ENCODE data around the genes MYLK and HEG1.

DNA sequence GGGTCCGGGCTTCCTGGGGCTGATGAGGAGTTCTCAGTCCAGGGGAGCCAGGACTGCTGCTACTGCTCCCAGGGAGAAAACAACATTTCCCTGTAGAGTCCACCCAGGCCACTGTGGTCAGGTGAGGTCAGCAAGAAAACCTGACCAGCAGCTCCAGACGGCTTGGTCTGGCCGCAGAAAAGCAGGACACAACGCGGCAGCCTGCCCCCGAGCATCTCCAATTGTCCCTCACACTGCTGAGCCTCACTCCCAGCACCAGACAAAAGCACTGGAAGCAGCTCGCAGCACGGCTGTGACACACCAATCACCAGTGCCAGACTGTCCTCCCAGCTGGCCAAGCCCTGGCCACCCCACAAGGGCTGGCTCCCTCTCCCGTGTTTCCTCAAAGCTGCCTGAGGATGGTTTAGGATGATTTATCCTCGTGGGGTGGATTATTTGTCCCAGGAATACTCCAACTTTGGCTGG is 34.5 kb downstream of the SEMA5B start:
- PRO-cap: no peak
CAGE:
- cytosol, long polyA plus RNA: no peak
- long polyA plus RNA: no peak
- nucleus, long polyA plus RNA: no peak

GRCh38 chr3:123284231-123284631 is 82.5 kb downstream of the SEC22A start:
- PRO-cap: no peak
CAGE:
- cytosol, long polyA plus RNA: no peak
- long polyA plus RNA: no peak
- nucleus, long polyA plus RNA: no peak

DNA sequence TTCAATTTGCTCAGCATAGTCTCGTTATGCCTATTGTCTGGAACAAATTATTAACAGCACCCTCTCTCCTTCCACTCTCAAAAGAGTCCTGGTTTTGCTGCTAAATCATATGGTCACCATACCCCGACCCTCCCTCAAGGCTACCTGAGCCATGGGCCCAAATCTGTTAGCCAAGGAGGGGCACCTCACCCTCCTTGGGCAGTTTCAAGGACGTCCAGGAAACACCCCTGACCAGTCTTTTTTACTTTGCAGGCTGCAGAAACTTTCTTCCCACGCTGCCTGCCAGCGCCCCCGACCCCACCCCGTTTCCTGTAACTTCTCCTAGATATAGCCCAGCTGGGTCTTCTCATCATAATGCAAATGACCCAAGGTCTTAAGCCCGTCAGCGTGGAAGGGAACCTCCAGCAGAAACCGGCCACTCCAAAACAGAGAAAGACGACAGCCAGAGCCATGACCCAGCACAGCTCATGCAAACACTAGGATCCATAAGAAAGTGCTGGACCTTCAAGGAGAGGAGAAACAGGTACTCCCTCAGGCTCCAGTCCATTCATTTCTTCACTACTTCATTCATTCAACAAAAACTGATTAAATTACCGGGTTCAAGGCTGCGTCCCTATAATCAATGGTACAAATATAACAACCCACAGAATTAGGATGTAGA is 62.3 kb downstream of the ADCY5 start:
- PRO-cap: no peak
CAGE:
- cytosol, long polyA plus RNA: no peak
- long polyA plus RNA: no peak
- nucleus, long polyA plus RNA: no peak

DNA sequence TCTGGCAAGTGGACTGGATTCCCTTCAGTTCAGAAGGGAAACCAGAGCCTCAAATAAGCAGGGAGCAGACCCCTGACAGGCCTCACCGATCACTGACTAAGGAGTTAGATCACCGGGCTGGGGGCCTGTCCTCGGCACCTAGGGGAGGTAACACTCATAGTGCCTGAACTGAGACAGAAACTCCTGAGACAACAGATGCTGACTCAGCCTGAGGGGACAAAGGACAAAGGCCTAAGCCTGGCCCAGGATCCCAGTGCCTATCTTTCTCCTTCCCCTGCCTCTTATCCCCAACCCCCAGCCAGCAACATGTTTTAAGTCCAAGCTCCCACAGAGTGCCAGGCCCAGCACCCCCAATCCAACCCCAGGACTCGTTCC is 37.6 kb downstream of the ADCY5 start:
- PRO-cap: no peak
CAGE:
- cytosol, long polyA plus RNA: no peak
- long polyA plus RNA: no peak
- nucleus, long polyA plus RNA: no peak

- PRO-cap: no peak
CAGE:
- cytosol, long polyA plus RNA: no peak
- long polyA plus RNA: no peak
- nucleus, long polyA plus RNA: no peak
Measured at GRCh38 chr3:123450745-123451445, 2.0 kb upstream of the ADCY5 start.

DNA sequence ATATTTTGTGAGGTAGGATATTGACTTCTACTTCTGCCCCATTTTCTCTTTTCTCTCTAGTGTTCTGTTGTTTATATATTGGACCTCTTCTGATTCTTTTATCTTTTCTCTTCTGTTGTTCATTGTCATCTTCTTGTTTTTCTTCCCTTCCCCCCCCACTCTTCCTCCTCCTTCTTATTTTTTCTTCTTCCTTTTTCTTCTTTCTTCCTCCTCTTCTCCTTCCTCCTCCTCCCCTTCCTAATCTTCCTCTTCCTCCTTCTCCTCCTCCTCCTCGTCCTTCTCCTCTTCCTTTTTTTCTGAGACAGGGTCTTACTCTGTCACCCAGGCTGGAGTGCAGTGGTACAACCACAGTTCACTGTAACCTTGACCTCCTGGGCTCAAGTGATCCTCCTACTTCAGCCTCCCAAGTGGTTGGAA is 15.0 kb upstream of the HACD2 start:
- PRO-cap: no peak
CAGE:
- cytosol, long polyA plus RNA: no peak
- long polyA plus RNA: no peak
- nucleus, long polyA plus RNA: no peak

DNA sequence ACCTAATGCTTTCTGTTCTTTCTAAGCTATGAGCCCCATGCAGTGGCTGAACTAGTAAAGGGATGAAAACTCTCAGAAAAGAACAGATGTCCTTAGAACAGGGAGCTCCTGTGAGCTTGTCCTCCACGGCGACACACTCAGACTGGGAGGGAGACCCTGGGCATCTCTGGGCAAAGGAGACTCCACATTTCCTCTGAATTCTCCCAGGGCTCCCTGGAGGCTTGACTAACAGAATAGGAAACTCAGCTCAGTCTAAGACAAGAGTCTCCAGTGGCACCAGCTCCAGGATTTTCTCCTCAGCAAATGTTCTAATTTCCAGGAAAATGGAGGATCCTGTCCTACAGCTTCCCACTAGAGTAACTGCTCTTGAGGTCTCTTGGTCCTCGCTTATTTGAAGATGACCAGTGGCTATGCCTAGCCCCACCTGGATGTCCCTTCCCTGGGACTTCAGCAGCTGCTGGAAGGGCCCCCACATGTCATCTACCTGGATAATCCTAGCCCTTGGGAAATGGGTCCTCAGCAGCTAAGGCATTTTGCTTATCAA is 74.8 kb upstream of the HACD2 start:
- PRO-cap: no peak
CAGE:
- cytosol, long polyA plus RNA: no peak
- long polyA plus RNA: no peak
- nucleus, long polyA plus RNA: no peak

- PRO-cap: no peak
CAGE:
- cytosol, long polyA plus RNA: no peak
- long polyA plus RNA: no peak
- nucleus, long polyA plus RNA: no peak
Measured at GRCh38 chr3:123702105-123702440, 117.2 kb upstream of the HACD2 start.

DNA sequence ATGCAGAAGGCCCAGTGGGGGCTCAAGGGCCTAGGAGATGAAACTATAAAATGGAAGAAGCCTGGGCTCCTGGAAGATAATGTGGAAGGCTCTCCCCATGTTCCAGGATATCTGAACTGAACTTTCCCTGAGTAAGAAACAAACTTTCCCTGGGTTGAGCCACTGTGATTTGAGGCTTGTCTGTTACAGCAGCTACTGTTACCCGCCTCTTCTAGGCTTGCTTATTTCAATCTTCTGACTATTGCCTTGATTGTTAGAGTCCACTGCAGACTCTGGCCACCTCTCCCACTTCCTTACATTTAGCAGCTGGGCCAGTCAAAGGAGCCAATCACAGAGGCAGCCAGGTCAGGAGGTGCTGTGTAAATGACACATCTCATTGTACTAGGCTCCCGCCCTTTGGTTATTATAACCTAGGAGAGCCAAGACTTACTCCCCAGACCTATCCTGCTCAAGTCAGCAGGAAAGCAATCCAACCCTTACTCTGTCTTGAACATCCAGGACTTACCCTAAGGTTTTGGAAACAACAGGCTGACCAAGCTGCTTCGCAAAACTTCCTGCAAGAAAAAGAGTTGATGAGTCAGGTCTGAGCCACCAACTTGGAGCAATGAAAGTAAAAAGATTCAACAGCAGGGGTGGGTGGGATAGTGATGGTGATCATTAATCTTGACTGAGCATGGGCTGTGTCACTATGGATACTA is 144.5 kb downstream of the MYLK start:
- PRO-cap: no peak
CAGE:
- cytosol, long polyA plus RNA: no peak
- long polyA plus RNA: no peak
- nucleus, long polyA plus RNA: no peak

GRCh38 chr3:123883406-123884931 is at the start of gene MYLK:
Gene MYLK, minus strand, starts transcription at chr3:123884332.
- PRO-cap: bidirectional peak, plus-strand start at chr3:123884420, minus-strand start at chr3:123884351
CAGE:
- cytosol, long polyA plus RNA: no peak
- long polyA plus RNA: no peak
- nucleus, long polyA plus RNA: start-site peak on the minus strand at chr3:123884318-123884372, 91 and 423 reads in 2 replicates

GRCh38 chr3:124062391-124063142 is 29.4 kb downstream of the KALRN start:
- PRO-cap: no peak
CAGE:
- cytosol, long polyA plus RNA: no peak
- long polyA plus RNA: no peak
- nucleus, long polyA plus RNA: no peak

GRCh38 chr3:124275485-124275941 is 242.3 kb downstream of the KALRN start:
- PRO-cap: no peak
CAGE:
- cytosol, long polyA plus RNA: no peak
- long polyA plus RNA: no peak
- nucleus, long polyA plus RNA: no peak

GRCh38 chr3:124276069-124276633 is 243.0 kb downstream of the KALRN start:
- PRO-cap: no peak
CAGE:
- cytosol, long polyA plus RNA: no peak
- long polyA plus RNA: no peak
- nucleus, long polyA plus RNA: no peak

DNA sequence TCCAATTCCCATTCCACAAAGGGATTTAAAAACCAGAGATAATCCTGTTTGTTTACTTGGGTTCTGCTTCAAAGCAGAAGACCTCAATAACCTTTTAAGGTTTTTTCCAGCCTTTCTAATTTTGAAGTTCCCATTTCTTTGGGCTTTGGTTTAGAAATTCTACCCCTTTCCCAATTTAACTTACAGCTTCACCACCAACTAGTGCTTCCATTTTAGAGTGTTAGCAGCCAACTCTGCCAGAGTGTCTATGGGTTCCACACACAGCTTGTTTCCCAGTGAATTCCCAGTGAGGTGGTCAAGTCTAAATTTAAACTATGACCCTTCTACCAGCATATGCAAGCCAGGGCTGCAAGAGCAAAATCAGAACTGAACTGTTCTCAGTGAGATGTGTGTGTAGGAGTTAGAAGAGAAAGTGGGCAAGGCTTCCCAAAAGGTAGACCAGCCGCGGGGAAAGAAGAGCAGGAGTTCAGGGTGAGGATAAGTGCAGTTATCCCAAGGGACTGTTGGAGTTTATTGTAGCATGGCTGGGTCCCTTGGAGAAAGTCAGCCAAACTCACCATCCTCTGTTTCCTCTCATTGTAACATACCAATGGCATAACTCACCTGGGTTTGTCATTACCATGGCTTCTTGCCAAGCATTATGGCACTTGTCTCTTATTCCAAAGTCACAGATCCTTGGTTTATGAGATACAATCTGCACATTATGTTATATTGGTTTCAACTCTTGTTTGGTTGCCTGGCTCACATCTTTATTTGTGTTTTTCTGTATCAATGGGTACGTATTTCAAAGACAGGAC is 130.4 kb upstream of the UMPS start:
- PRO-cap: no peak
CAGE:
- cytosol, long polyA plus RNA: no peak
- long polyA plus RNA: no peak
- nucleus, long polyA plus RNA: no peak

- PRO-cap: no peak
CAGE:
- cytosol, long polyA plus RNA: no peak
- long polyA plus RNA: no peak
- nucleus, long polyA plus RNA: no peak
Measured at GRCh38 chr3:124674246-124674807, 55.9 kb upstream of the UMPS start.

DNA sequence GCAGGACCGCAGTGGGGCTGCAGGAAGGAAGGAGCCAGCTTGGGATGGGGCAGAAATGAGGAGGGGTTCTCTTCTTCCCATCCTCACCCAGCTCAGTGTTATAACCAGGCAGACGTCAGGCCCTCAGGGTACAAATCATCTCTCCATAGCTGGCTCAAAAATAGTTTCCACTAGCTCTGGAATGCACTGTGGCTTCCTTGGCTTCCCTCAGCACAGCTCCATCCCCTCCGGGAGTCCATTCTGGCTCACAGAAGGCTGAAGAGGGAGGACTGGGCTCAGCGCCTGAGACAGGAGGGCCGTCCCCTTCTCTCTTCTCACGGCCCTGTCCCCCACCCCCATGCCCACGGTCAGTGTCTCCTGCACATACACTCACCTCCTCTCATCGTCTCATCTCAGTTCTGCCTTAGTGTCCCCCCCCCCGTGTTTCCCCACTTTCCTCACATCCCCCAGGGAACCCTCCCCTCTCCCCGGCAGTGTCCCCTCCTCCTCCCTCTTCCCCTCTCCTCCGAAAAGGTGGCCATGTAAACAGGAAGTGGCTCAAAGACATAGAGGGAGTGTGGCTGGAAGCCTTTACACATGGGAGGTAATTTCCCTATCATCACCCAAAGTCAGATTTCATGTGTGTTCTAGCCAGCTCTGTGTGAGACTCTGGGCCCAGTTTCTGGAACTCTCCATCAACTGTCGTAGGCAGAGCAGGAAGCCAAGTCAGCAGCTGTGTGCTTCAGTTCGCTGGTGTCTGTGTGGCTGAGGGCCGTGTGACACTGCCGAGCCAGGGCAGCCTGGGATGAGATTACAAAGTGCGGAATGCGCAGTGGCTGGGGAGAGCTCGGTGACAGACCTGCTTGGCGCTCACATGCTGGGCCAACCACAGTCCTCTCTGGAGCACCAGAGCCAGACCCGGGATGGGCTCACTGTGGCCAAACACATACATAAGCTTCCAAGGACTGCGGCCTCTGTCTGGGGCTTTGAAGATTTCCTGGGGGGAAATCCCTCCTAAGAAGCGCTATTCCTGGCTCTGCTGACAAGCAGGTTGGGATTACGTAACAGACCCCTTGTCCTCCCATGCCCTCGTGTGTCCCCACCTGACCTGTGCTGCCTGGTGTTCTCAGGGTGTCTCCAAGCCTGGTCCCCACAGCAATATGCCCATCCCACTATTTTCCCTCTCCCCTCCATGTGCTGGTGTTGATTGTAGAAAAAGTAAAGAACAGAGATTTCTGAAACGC is 50.5 kb downstream of the UMPS start:
- PRO-cap: no peak
CAGE:
- cytosol, long polyA plus RNA: no peak
- long polyA plus RNA: no peak
- nucleus, long polyA plus RNA: no peak

- PRO-cap: no peak
CAGE:
- cytosol, long polyA plus RNA: no peak
- long polyA plus RNA: no peak
- nucleus, long polyA plus RNA: no peak
Measured at GRCh38 chr3:124841306-124841941, 45.7 kb downstream of the ITGB5 start.

- PRO-cap: no peak
CAGE:
- cytosol, long polyA plus RNA: no peak
- long polyA plus RNA: no peak
- nucleus, long polyA plus RNA: no peak
Measured at GRCh38 chr3:124885768-124885961, 1.5 kb downstream of the ITGB5 start.

GRCh38 chr3:125012832-125014085 is 42.5 kb downstream of the HEG1 start:
- PRO-cap: no peak
CAGE:
- cytosol, long polyA plus RNA: no peak
- long polyA plus RNA: no peak
- nucleus, long polyA plus RNA: no peak

DNA sequence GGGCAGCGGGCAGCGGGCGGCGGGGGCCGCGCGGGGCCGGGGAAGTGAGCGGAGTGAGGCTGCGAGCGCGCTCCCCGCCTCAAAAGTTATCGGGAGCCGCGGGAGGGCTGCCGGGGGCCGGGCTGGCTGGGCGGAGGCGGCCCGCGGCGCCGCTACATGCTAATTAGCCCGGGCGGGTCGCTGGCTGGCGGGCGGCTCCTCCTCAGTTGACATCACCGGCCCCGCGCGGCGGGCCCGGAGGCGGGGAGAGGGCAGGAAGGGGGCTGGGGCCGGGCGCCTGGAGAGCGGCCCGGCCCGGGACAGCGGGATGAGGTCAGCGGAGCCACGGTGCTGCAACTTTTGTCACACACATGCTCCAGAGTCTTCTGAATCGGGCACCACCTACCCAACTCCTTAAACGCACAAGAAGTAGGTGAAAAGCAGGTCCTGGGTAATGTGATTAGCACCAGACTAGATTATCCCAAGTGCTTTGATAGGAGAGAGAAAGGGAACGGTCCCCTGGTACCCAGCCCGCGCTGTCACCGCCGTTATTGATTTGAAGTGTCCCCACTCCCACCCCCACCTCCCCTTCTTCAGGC is at the start of gene HEG1:
Gene HEG1 (minus strand): TSS at position 55 of the 578 bp plus-strand sequence.
- PRO-cap: no peak
CAGE:
- cytosol, long polyA plus RNA: no peak
- long polyA plus RNA: no peak
- nucleus, long polyA plus RNA: no peak

Data from A549 (cell line).